ENCODE data around the genes TTF1 and GFI1B.

- PRO-cap, 3 experiments: no peak in any of the 3 experiments
- RAMPAGE, long total RNA, 4 experiments: no peak in any of the 4 experiments
- RRBS: no CpG with 5 or more reads among the region's 22 CpGs
Measured at GRCh38 chr9:131662727-131663637, 76.9 kb downstream of the RAPGEF1 start.

DNA sequence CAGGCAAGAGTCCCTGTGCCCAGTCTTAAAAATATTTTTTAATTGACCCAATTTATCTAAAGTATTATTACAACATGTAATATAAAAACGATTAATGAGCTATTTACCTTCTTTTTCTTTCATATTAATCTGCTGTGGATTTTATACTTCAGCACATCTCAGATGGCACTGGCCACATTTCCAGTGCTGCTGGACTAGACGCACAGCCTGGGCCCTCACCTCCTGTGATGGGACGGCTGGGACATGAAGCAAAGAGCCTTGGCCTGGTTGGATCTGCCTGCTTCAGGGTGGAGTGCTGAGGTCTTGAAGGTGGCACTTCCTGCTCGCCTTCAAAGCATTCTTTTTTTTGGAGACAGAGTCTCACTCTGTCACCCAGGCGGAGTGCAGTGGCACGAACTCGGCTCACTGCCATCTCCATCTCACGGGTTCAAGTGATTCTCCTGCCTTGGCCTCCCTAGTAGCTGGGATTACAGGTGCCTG is 73.2 kb downstream of the RAPGEF1 start:
- PRO-cap, 3 experiments: no peak in any of the 3 experiments
- RAMPAGE, long total RNA, 4 experiments: no peak in any of the 4 experiments
- RRBS: no CpG with 5 or more reads among the region's 8 CpGs

DNA sequence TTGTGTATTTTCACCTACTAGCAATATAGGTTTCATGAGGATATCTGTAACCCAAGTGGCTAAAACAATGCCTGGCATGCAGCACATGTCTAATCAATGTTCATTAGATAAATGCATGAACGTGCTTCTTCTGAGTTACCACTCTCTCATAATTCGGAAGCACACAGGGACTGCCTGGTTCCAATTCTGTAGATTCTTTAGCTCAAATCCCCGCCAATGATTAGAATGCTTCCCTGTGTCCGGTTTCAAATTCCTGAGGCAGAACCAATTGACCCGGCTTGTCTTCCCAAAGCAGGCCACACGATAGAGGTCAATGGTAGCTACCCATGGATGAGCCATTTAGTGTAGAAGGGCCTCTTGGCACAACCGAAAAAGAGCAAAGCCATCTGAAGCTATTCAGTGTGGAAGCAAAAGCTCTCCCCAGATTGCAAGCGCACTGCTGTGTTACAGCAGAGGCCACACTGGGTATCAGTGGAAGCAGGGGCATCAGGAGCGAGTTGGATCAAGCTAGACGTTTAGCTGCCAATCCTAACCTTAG is 44.7 kb downstream of the RAPGEF1 start:
- PRO-cap, 3 experiments: no peak in any of the 3 experiments
- RAMPAGE, long total RNA, 4 experiments: no peak in any of the 4 experiments
- RRBS: no CpG with 5 or more reads among the region's 10 CpGs

DNA sequence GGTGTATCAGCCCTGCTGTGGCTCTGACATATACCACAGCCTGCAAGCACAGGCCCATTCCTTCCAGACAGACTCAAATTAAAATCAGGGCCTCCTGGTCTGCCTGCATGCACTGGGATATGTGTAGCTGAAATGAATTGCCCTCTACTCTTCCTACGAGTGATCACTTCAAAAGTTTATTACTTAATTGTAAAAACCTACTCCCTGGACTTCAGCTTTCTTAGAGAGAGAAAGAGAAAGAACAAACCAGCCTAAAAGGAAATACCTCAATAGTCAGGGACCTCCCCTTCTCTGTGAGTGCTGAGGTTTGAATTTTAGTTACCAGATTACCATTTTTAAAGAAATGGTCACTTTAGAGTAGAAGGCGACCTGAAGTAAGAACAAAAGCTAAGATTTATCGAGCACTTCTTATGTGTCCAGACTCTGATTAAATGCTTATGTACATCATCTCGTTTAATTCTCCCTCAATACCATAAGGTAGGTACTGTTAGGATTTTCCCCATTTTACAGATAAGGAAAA is 11.4 kb downstream of the RAPGEF1 start:
- PRO-cap, 3 experiments: no peak in any of the 3 experiments
- RAMPAGE, long total RNA, 4 experiments: no peak in any of the 4 experiments
- RRBS: no CpG with 5 or more reads among the region's 4 CpGs

DNA sequence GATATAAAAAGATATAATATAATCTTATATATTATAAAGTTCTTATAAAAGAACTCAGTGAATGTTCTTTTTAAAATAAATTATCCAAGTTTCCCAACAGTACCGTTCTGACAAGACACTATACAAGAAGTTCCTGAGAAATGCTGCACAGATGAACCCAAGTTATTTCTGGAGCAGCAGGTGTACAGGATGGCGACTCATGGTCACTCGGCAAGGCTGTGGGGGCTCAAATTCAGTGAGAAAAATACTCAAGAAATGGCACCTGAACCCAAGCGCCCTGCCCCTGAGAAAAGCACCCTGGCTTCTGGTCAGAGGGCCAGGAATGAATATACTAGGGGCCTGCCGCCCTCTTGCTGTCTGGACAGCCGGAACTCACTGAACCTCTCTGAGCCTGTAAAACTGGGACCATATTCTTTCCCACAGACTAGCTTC is 1.6 kb downstream of the RAPGEF1 start:
- PRO-cap, 3 experiments: no peak in any of the 3 experiments
- RAMPAGE, long total RNA, 4 experiments: no peak in any of the 4 experiments
- RRBS: no CpG with 5 or more reads among the region's 6 CpGs

DNA sequence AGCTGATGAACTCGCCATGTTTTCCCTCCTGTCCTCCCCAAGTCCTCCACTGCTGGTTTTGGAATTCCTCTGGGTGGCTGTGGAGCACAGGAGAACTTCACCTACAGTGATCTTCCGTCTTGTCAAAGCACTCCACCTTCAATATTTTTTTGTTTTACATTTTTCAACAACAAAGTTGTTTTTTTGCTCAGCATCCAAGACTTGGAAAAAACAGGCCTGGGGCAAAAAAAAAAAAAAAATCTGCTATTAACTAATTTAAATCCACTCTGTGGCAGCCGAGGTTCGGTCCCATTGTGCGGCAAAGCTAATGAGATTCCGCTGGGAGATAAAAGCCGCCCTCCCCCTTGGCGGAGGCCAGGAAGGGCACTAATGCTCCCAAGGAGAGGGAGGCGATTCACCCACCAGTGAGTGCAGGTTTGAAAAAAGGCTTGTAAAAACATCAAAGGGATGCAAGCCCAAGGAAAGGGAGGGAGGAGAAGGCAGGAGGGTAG is 129.3 kb upstream of the RAPGEF1 start:
- PRO-cap, 3 experiments: no peak in any of the 3 experiments
- RAMPAGE, long total RNA, 4 experiments: no peak in any of the 4 experiments
- RRBS: no CpG with 5 or more reads among the region's 9 CpGs

DNA sequence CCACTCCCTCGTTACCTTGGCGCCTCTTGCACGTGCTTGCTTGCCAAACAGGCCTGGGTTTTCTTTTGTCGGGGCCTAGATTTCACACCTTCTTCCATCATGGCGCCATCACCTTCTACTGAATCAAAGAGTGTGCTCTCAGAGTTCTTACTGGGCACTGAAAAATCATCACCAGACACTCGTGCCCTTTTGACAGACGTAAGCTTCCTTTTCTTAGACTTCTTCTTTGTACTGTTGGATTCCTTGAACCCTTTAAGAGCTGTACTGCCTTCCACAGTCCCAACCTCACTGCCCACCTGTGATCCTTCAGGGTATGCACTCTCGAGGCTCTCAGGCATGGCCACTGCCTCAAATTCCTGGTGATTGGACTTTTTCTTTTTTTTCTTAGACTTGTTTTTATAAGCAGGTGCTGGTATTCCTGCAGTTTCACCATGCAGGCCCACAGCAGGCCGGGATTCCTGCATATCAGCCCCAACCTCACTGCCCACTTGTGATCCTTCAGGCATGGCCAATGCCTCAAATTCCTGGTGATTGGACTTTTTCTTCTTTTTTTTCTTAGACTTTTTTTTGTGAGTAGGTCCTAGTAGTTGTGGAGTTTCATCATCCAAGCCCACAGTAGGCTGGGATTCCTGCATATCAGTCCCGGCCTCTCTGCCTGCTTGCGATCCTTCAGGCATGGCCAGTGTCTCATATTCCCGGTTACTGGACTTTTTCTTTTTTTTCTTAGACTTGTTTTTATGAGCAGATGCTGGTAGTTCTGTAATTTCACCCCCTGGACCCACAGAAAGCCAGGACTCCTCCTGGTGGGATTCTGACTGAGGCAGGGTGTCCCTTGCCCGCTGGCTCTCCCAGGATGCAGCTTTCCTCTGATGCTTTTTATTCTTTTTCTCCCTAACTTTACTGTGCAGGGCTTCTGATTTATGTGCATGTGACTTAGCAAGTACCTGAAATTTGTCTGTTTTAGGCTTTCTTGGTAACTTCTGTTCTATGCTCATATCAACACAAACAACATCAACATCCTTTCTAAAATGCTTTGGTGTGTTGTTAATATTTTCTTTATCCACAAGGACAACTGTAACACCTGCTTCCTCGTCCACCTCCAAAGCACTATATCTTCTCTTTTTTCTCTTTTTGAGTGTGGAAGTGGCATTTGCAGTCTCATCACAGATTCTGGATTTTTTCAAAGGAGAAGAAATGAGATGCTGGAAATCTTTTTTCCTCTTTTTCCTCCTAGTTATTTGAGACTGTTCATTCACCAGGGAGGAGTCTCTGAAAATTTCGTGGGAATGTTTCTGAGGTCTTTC is 4.7 kb downstream of the TTF1 start:
- PRO-cap, 3 experiments: no peak in any of the 3 experiments
- RAMPAGE, long total RNA, 4 experiments: no peak in any of the 4 experiments
- RRBS: 92% methylated on average over 3 of the region's 15 CpGs

DNA sequence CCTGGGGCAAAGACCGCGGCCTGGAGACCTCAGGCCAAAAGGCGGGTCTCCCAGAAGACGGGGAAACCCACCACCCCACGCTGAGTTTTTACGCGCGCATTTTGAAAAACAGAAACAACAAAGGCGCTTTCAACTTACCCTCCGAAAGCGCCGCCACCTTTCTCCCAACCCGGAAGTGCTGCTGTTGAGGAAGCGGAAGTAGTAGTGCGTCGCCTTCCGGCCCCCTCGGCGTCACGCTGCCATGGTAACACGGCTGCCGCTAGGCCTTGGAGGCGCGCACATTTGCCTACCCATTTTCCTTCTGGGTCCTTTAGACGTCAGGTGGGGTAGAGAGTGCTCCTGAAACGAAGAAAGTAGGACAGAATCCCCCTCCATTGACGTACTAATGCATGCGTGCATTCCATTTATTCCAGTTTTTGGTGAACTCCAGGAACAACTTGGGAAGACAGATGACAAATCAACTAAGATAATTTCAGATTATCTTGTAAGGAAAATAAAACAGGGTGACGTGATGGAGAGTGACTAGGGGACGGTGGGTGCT is at the start of gene TTF1:
TTF1 (minus strand) TSS at position 189 of the 541 bp plus-strand sequence.
- PRO-cap, 3 experiments: peak in 3 of 3 experiments; most common plus-strand start position 298 of the sequence (in 3); most common minus-strand start position 177 of the sequence (in 3)
- RAMPAGE, long total RNA, 4 experiments: start-site peak on the minus strand in 4 of 4 experiments, centred at positions 161 to 178 of the sequence, 26 to 78 reads per replicate
- RRBS: 2% methylated on average over 2 of the region's 30 CpGs

GRCh38 chr9:132590418-132591111 is 8.2 kb downstream of the BARHL1 start:
- PRO-cap, 3 experiments: no peak in any of the 3 experiments
- RAMPAGE, long total RNA, 4 experiments: no peak in any of the 4 experiments
- RRBS: 5% methylated on average over 44 of the region's 61 CpGs

- PRO-cap, 3 experiments: no peak in any of the 3 experiments
- RAMPAGE, long total RNA, 4 experiments: no peak in any of the 4 experiments
- RRBS: no CpG with 5 or more reads among the region's 12 CpGs
Measured at GRCh38 chr9:132970576-132971288, 7.8 kb upstream of the GFI1B start.

- PRO-cap, 3 experiments: no peak in any of the 3 experiments
- RAMPAGE, long total RNA, 4 experiments: no peak in any of the 4 experiments
- RRBS: no CpG with 5 or more reads among the region's 16 CpGs
Measured at GRCh38 chr9:132978425-132978888, at the start of gene GFI1B. Gene GFI1B (plus strand): TSS chr9:132978694.

DNA sequence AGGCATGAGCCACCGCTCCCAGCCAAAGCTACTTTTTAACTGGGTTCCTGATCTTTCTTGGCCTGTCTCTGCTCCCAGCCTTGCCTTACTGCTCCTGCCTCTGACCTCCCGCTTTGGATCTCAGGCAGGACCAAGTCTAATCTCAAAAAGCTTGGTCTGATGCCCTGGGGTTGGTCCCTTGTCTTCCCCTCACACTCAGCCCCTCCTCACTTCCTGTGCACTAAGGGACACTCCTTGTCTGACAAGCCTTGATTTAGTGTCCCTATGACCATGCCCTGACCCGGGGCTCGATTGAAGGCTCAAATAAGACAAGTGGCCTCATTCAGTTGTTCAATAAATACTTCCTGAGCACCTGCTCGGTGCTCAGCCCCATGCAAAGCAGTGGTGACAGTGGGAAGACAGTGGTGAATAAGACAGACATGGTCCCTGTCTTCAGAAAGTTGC is 3.6 kb upstream of the GTF3C5 start:
- PRO-cap, 3 experiments: no peak in any of the 3 experiments
- RAMPAGE, long total RNA, 4 experiments: no peak in any of the 4 experiments
- RRBS: no CpG with 5 or more reads among the region's 5 CpGs

GRCh38 chr9:133107349-133107714 is 13.7 kb downstream of the RALGDS start:
- PRO-cap, 3 experiments: no peak in any of the 3 experiments
- RAMPAGE, long total RNA, 4 experiments: no peak in any of the 4 experiments
- RRBS: no CpG with 5 or more reads among the region's 11 CpGs

DNA sequence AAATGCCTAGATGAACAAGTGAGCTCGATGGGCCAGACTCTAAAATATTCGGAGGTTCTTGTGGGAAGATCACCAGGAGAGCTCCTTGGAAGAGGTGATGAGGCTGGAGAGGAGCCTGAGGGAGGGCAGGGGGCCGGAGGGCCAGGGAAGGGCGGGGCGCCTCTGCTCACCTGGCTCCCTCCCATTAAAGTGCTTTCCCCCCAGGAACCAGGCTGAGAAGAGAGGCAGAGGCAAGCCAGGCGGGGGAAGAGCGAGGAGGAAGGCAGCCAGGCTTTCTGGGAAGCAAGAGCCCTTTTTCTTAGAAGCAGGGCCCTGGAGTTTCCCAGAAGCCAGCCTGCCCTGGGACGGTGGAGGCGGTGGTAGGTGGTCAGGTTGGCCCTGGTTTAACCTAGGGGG is 16.3 kb upstream of the RALGDS start:
- PRO-cap, 3 experiments: no peak in any of the 3 experiments
- RAMPAGE, long total RNA, 4 experiments: no peak in any of the 4 experiments
- RRBS: no CpG with 5 or more reads among the region's 9 CpGs

- PRO-cap, 3 experiments: no peak in any of the 3 experiments
- RAMPAGE, long total RNA, 4 experiments: no peak in any of the 4 experiments
- RRBS: 42% methylated on average over 8 of the region's 81 CpGs
Measured at GRCh38 chr9:133199161-133200624, 9.4 kb downstream of the OBP2B start.

DNA sequence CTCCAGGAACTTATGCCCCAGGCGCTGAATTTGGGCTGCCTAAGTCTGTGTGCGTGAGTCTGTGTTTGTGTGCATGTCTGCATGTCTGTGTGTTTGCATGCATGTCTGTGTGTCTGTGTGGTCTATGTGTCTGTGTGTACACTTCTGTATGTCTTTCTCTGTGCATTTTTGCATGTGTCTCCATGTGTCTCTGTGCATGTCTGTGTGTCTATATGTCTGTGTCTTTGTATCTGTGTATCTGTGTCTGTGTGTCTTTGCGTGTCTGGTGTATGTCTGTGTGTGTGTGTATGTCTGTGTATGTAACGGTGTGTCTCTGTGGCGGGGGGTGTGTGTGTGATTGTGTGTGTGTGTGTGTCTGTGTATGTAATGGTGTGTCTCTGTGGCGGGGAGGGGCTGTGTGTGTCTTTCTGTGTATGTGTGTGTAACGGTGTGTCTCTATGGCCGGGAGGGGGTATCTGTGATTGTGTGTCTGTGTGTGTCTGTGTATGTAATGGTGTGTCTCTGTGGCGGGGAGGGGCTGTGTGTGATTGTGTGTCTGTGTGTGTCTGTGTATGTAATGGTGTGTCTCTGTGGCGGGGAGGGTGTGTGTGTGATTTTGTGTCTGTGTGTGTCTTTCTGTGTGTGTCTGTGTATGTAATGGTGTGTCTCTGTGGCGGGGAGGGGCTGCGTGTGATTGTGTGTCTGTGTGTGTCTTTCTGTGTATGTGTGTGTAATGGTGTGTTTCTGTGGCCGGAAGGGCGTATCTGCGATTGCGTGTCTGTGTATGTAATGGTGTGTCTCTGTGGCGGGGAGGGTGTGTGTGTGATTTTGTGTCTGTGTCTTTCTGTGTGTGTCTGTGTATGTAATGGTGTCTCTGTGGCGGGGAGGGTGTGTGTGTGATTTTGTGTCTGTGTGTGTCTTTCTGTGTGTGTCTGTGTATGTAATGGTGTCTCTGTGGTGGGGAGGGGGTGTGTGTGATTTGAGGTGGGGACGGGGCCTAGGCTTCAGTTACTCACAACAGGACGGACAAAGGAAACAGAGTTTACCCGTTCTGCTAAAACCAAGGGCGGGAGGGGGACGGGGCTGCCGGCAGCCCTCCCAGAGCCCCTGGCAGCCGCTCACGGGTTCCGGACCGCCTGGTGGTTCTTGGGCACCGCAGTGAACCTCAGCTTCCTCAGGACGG is 45.9 kb upstream of the OBP2B start:
- PRO-cap, 3 experiments: no peak in any of the 3 experiments
- RAMPAGE, long total RNA, 4 experiments: start-site peak on the plus strand in 1 of 4 experiments, centred at positions 513 to 580 of the sequence, 16 to 24 reads per replicate; start-site peak on the minus strand in 1 of 4 experiments, centred at positions 270 to 710 of the sequence, 19 to 21 reads per replicate
- RRBS: 85% methylated on average over 4 of the region's 30 CpGs

- PRO-cap, 3 experiments: no peak in any of the 3 experiments
- RAMPAGE, long total RNA, 4 experiments: no peak in any of the 4 experiments
- RRBS: 95% methylated on average over 2 of the region's 14 CpGs
Measured at GRCh38 chr9:133330817-133331487, 5.0 kb downstream of the SURF6 start.

DNA sequence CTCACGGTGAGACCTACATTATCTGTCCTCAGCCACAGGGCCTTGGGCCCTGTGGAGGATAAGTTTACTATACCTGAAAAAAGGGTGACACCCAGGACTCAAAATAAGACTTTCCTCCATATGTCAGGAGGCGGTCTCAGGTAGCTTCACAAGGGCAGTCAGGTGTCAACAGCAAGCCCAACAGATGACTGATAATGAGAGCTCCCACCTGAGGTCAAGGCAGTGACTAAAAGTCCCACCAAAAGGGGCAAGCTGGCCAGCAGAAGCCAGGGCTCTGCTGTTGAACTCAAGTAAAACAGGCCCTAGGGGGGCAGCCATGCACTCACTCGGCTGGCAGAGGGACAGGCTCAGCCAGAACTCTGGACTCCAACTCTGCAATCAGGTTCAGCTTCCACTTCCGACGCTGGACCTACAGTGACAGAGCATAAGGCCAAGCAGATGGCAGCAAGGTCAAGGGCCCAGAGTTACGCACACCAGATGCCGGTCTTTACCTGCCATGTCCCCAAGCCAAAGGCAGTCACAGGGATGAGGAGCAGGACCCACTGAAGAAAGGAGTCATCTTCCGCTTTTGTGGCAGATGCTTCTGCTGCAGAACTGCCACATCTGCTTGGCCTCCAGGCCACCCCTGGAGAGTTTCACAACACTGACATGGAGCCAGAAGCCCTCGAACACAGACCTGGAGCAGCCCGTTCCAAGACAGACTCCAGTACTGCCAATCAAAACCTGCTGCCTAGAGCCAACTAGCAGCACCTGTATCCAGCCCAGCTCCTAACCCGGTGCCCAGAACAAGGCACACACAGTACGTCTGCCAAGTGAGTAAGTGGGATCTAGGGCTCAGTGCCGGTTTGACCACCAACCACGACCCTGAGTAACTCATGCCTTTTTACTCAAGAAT is 1.7 kb downstream of the SURF1 start:
- PRO-cap, 3 experiments: no peak in any of the 3 experiments
- RAMPAGE, long total RNA, 4 experiments: no peak in any of the 4 experiments
- RRBS: 78% methylated on average over 3 of the region's 14 CpGs

DNA sequence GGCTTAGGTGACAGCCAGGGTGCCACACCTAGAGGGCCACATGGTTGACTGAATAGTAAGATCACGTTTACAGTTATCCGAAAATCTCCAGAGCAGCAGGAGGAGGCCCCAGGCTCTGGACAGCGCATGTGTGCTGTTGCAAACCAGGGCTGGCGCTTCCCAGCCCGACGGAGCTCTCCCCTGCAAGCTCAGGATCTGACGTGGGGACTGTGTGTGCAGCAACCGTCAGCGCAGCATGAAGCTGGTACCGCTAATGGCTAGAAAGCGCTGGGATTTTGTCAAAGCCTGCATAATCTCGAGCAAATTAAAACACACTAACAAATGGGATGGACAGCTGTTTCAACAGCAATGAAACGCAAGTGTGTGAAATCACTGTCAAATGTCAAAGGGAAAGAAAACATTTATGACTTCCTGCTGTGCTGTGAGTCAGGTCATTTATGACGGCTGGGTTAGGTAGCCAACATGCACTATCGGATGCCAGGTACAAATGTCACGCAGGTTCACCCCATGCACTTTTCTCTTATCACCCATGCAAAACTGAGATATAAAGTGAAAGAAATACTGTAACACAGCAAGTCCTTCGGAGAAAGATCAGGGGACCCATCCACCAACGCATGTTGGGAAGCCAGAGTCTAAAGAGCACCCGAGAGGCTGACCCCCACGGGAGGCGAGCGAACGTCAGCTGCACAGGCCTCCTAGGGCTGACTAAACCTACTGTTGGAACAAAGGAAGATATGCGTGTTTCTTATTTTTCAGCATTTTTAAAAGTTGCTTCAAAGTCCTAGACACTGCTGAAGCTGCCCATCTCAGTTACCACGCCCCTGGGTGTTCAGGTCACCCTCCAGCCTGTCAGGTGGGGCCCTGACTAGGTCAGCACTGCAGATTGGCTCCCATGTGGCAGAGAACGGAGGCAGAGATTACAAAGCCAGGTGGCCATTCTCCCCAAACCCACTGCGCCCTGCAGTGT is 7.3 kb downstream of the SURF4 start:
- PRO-cap, 3 experiments: no peak in any of the 3 experiments
- RAMPAGE, long total RNA, 4 experiments: no peak in any of the 4 experiments
- RRBS: no CpG with 5 or more reads among the region's 27 CpGs

DNA sequence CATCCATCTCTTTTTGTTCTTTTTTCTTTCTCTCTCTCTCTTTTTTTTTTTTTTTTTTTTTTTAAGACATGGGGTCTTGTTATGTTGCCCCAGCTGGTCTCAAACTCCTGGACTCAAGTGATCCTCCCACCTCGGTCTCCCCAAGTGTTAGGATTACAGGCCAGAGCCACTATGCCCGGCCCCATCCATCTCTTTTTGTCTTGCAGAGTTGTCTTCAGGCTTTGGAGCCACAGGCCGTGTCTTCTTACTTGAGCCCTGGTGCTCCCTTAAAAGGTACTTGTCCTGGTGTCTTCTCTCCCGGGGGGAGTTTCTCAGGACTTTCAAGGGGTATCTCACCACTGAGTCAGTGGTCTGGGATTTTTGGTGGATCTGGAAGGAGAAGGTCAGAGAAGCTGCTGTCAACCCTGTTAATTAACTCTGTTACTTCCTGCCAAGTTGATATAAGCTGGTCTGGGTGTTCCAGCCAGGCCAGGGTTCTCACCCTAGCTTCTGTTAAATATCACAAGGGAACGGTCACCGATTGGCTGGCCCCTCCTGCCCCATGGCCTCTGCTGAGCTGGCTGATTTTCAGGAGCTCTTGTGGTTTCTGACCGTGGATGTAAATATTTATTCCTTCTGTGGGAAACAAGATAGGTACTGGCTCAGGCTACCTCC is 855 bp downstream of the ADAMTS13 start:
- PRO-cap, 3 experiments: no peak in any of the 3 experiments
- RAMPAGE, long total RNA, 4 experiments: no peak in any of the 4 experiments
- RRBS: no CpG with 5 or more reads among the region's 7 CpGs

Measured in adrenal gland (tissue), 7 donors.